Mesenchymal stem cell of adipose (primary cell): ENCODE measurements around the genes RREB1 and TXNDC5.

DNA sequence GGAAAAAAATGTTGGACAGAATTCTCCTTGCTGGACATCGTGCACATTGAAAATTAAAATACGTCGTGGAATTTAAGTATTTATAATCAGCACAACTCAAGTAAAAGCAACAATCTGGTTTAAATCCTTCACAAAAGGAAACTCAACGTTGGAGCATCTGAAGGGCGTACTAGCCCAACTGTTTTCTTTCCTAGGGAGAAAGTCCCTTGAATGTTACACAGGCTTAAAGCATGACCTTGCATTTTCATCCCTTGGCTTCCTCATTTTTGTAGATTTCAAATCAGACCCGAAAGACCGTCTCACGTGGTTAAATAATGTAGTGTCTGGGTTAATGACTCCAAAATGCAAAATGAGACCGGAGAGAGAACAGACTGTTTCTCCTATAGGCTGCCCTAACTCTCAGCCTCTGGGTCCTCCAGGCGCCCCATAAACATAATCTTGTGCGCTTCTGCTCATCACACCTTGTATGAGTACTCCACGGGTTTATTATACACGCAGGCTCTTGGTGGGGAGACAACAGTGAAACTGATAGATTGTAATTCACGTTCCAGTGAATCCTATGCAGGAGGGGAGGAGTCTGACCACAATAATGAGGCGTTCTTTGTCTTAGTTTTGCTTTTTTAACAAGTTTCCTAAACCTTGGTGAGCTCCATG, 249.1 kb upstream of the RREB1 start:
- CAGE, long polyA plus RNA = no peak

DNA sequence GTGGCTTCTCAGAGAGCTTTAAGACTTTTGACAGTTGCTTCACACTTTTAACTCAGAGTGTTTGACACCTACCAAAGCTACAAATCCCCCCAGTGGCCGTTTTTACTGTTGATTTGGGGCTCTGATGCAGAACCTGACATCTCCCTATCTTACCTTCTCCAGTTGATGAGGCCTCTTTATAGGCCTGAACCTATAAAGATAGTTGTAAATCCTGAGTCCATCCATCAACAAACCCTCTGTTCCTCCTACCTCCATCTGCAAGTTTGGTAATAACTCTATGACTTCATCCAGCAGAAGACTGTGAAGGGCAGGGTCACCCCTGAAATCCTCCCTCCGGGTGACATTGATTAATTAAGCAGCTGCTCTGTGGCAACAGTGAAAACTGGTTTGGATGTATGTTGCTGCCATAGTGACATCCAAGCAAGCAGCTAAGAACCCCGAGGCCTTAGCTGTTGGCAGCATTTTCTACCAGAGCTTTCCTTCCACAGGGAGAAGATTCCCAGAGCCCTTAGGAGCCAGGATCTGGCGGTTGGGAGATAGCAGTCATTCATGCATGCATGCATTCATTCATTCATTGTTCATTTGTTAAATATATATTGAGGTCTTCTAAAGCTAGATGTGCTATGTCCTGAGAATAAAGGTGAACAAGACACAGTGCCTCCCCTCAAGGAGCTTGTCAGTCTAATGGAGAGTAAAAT, 226.0 kb upstream of the RREB1 start:
- CAGE, long polyA plus RNA = no peak

GRCh38 chr6:6890360-6891000, 217.3 kb upstream of the RREB1 start:
- CAGE, long polyA plus RNA = no peak

GRCh38 chr6:7052391-7053223, 55.2 kb upstream of the RREB1 start:
- CAGE, long polyA plus RNA = no peak

- CAGE, long polyA plus RNA = no peak
These were observed 21.3 kb upstream of the RREB1 start for GRCh38 chr6:7086501-7086842.

- CAGE, long polyA plus RNA = no peak
These were observed 20.3 kb upstream of the RREB1 start for GRCh38 chr6:7087399-7087982.

- CAGE, long polyA plus RNA = no peak
These were observed 1.1 kb upstream of the RREB1 start for GRCh38 chr6:7106418-7107231.

DNA sequence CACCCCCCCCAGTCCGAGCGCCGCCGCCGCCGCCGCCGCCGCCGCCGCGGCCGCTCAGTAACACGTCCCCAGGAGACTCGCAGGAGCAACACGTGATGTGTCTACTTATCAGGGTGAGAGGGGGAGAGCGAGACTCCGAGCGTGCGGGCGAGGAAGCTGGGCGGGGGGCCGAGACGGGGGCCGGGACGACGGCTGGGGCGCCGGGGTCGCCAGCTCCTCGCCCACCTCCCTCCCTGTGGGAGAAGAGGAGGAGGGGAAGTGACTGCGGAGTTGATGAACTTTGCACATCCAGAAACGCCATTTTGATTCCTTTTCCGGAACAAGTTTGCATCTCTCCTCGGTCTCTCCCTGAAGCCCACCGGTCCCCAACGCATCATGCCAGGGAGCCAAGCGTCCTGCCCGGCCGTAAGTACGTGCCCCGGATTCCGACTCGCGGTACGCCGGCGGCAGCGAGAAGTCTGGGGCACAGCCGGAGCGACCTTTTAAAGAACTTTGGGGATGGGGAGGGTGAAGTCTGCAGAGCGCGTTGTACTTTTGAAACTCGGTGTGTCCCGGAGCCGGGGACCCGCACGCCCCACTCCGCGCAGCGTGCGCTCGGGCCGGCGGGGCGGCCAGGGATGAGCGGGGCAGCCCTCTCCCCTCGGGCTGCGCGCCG, at the start of gene RREB1:
TSS of gene RREB1 (plus strand) at position 306 of the 655 bp plus-strand sequence.
- CAGE, long polyA plus RNA = no peak

- CAGE, long polyA plus RNA = no peak
These were observed 19.0 kb downstream of the RREB1 start for GRCh38 chr6:7126629-7127259.

DNA sequence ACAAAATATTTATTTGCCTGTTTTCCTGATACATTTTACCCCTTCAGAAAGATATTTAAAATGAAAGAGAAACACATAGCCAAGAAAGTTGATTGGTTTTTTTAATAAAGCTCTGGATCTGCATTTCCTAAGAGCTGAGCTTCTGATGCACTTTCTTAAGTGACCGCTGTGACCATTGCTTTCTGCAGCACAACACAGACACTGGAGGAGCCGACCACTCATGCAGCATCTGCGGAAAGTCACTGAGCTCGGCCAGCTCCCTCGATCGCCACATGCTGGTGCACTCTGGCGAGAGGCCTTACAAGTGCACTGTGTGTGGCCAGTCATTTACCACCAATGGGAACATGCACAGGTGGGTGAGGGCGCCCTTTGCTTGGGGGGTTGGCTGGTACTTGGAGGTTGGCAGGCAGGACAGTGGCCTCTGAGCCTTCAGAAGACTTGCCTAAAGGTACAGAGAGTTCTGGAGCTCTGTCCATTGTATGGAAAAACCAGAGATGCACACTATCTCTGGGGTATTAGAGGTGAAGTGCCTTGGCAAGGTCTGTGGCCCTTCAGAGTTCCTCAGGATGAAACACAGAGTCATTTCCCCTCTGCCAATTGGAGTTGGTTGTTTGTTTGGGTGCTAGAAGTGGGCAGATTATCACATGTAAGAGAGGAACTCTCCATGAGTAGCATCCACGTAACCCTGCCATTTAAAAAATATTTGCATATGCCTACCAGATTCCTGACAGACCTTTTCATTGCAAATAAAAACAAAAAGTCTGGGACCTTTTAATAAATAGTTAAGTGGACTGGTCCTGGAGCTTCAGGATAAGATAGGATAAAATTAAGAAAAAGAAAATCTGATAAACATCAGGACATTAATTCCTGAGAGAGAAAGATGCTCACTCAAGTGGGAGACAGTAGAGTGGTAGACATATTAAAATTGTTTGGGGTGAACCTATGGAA, 81.5 kb downstream of the RREB1 start:
- CAGE, long polyA plus RNA = no peak

DNA sequence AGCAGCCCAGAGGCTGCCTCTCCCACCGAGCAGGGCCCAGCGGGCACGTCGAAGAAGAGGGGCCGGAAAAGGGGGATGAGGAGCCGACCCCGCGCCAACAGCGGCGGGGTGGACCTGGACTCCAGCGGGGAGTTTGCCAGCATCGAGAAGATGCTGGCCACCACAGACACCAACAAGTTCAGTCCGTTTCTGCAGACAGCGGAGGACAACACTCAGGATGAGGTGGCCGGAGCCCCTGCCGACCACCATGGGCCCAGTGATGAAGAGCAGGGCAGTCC, 81.6 kb downstream of the SSR1 start:
- CAGE, long polyA plus RNA = no peak

- CAGE, long polyA plus RNA = no peak
These were observed 42.2 kb downstream of the RIOK1 start for GRCh38 chr6:7431774-7432218.

DNA sequence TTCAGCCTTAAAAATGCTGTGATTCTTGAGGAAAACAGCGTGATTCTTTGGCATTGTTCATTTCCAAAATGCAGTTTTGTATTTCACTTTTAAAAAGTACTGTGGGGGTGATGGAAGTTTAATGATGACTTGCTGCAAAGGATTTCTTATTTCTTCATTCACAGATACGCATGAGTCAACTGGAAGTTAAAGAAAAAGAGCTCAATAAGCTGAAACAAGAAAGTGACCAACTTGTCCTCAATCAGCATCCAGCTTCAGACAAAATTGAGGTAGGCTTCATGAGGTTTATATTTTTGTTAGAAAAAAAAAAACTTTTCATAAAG, 23.8 kb upstream of the SNRNP48 start:
- CAGE, long polyA plus RNA = no peak

DNA sequence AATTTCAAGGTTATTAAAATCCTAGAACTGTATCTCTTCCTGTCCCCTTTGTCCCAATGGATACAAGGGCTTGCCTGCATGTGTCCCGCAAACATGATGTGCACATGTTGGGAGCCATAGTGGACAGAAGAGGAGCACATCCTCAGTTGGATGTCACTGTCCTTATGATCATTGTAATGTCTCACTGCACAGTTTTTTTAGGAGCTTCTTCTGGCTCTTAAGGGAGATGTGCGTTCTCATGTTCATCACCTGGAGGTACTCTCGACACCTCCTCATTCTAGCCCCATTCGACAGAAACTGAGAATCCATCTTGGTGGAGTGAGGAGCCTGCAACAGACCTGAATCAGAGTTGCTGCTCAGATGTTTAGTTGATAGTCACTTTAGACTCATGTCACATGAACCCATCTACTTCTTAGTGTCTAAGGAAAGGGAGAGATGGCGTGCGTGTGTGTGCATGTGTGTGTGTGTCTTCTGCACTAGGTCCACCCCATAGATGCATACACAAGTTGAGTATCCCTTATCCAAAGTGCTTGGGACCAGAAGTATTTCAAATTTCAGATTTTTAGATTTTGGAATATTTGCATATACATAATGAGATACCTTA, 2.3 kb upstream of the BMP6 start:
- CAGE, long polyA plus RNA = no peak

DNA sequence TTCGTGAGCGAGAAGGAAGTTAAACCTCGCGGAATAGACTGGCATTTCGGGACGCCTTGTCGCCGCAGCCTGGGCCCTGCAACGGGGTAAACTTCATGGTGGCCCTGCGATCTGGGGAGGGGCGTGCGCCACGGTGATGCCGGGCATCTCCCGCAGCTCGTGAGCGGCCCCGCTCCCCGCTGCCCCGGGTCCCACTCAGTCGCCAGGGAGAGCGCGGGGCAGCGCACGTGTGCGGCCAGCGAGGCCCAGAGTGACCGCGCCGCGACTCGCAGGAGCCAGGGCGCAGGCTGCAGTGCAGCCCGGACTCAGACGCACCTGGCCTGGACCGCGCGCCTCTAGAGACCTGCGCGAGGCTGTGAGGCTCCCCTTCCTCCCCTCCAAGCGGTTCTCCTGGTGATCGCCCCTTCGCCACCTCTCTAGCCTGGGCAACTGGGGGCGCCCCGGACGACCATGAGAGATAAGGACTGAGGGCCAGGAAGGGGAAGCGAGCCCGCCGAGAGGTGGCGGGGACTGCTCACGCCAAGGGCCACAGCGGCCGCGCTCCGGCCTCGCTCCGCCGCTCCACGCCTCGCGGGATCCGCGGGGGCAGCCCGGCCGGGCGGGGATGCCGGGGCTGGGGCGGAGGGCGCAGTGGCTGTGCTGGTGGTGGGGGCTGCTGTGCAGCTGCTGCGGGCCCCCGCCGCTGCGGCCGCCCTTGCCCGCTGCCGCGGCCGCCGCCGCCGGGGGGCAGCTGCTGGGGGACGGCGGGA, 627 bp downstream of the BMP6 start:
- CAGE, long polyA plus RNA = no peak

GRCh38 chr6:7891552-7892135, 18.9 kb downstream of the TXNDC5 start:
- CAGE, long polyA plus RNA = no peak

DNA sequence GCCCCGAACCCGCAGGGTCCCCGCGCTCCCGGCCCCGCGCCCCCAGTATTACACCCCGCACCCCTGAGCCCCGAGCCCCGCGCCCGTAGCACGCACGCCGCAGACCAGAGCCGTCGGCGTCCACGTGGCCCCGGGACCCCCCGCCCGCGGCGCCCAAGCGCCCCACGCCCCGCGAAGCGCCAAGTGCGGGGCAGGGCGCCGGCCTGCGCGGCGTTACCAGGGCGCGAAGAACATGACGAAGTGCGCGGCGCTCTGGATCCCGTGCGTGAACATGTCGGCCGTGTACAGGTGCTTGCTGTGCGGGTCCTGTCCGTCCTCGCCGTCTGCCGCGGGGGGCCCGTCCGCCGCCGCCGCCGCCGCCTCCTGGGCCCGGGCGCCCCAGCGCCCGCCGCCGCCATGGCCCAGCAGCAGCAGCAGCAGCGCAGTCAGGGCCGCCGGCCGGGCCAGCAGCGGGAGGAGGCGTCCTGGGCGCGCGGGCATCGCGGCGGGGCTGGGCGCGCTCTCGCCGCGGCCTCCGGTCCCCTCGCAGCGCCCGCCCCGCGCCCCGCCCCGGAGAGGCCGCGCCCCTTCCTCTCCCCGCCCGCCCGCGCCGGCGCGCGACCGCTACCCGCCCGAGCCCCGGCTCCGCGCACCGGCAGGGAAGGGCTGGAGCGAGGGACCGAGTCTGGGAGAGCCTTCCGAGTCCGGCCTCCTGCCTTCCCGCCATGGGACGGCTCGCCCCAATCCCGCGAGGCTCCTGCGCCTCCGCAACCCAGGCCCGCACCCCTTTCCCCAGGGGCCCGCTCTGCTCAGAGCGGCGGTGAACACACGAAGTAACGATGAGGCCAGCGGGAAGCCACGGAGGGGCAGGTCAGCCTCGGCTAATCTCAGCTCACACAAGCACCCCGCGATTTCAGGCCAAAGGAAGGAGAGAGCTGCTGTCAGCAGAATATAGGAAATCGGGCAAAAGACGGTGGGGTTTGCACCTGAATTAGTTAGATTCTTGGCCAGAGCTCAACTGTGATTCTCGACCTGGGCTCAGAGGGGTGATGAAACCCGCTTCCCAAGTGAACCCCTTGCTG, at the start of gene TXNDC5:
TSS of gene TXNDC5 (minus strand) at position 492 of the 1,061 bp plus-strand sequence.
- CAGE, long polyA plus RNA = no peak

GRCh38 chr6:7996536-7996986, 67.6 kb downstream of the BLOC1S5 start:
- CAGE, long polyA plus RNA = no peak

GRCh38 chr6:8670703-8671289, 235.5 kb upstream of the SLC35B3 start:
- CAGE, long polyA plus RNA = no peak

GRCh38 chr6:10141784-10142009, 273.2 kb downstream of the TFAP2A start:
- CAGE, long polyA plus RNA = no peak